Hair follicular keratinocyte (primary cell): ENCODE data around the gene FOXQ1.

DNA sequence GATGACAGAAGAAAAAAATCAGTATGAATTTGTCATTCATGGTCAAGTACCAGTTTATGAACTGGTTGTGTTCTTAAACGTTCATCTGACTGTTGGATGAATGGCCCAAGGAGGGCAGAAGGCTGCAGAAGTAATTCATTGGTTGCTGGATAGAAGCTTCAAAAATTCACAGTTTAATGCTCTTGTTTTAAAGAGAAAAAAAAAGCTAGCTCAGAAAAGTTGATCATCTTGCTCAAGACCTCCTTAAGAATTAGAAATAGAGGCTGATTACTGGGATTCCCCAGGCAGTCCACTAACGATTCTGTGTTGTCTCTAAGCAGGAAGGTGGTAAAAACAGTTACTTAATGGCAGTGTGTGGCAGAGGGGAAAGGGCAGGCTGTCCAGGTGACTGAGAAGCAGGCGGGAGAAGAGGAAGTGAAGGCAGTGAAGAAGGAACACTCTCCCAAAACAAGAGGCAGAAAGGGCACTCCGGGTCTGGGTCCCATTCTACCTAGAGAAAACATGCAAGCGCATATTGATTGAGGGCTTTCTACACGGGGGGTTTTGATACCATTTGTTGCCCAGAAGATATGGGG lies 1.9 kb upstream of the DUSP22 start:
- RAMPAGE, long total RNA = no peak

DNA sequence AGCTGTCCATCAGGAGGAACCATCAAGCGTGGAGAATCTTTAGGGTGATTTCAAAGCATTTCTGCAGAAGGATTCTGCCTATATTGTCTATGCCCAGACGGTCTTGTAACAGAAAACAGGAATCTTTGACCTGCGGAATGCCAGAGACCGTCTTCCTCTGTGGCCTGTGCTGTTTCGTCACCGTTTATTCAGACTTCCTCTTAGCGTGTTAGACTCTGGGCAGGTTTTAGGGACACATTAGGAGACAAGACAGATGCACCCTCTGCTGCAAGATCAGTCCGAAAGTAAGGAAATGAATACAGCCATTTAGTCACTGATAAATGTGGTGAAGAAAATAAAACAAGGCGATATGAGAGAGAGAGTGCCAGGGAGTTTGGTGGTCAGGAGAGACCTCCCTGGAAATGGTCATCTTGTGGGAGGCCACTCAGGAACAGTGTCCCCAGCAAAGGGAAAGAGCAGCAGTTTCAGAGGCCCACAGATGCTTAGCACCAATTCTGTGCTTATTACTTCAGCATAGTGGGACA lies 6.4 kb downstream of the DUSP22 start:
- RAMPAGE, long total RNA = no peak

GRCh38 chr6:320624-320974 lies 28.3 kb downstream of the DUSP22 start:
- RAMPAGE, long total RNA = no peak

GRCh38 chr6:329852-330586 lies 37.7 kb downstream of the DUSP22 start:
- RAMPAGE, long total RNA = no peak

DNA sequence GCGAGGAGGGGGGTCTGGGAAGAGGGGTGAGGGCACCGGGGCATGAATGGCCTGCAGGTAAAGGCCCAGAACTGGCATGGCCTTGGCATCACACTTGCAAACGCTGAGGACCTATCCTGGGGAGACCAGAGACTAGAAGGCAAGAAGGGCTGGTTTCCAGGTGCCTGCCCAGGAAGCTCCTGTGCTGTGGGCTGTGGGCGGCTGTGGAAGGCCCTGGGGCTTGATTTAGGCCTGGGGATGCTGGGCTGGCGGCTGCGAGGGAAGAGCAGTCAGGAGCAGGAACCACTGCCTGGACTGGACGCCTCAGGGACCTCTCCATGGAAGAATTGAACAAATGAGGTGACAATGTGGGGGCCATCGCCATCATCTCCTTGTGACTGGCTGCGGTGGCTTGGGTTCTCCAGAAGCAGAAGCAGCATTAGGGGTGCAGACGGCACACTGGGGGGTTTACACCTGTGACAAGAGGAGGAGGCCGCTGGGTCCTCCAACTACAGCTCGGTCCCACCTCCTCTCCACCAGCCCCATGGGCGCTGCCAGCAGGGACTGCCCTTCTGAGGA lies 32.1 kb upstream of the IRF4 start:
- RAMPAGE, long total RNA = no peak

GRCh38 chr6:370143-370435 lies 21.5 kb upstream of the IRF4 start:
- RAMPAGE, long total RNA = no peak

- RAMPAGE, long total RNA = no peak
Measured at GRCh38 chr6:403456-404305, 12.1 kb downstream of the IRF4 start.

DNA sequence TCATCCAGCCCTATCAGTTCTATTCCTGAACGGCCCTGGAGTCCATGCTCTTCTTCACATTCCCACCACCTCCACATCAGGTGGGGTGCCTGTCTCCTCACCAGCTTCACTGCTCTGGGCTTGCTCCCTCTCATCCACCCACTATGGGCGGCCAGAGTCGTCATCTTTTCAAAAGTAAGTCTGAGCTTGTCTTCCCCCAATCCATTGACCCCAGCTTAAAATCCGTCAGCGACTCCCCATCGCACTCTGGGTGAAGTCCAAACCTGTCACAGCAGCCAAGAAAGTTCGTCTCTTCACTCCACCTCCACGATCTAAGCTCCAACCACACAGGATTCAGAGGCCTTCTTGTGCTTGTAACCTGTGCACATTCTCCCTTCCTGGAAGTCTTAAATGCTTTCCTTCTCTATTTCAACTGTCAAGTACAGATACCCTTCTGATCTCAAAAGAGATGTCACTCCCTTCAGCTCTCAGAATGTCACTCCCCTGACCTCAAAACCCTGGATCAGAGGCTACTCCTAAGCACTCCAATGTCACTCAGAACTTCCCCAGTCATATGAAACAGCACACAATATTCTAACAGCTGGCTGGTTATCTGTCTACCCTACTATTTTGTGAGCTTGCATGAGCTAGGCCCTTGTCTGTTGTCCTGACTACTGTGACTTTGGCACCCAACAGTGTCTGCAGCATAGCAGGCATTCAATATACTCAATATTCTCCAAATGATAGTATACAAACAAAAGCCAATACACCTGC lies 65.7 kb downstream of the HUS1B start:
- RAMPAGE, long total RNA = no peak

GRCh38 chr6:659609-660714 lies 3.1 kb upstream of the HUS1B start:
- RAMPAGE, long total RNA = no peak

DNA sequence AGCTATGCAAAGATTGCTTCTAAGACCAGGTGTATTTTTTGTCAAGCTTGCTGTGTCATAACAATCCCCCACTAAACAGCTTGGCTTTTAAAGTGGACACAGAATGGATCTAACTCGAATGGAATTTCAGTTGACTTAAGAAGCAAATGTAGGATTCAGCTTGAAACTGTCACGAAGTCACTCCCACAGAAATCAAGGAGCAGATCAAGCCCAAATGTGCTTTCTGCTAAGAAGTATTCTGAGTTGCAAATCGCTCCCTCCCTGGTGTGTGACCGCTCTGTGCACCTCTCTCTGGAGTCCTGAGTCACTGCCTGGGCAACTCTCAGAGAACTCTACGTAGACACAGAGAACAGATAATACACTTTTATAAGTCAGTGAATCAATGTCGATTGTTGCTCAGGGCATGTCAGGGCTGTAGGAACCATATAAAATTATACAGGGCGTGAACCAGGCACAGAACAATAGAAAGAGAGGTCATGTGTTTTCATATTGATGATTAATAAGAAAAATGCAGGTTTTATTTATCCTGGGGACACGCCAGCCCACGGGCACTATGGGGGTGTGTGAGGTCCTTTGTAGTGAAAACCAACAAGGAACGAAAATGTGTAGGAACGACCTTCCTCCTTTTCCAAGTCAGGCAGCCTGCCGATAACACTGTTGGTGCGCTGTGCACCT lies 248.2 kb upstream of the FOXQ1 start:
- RAMPAGE, long total RNA = no peak

DNA sequence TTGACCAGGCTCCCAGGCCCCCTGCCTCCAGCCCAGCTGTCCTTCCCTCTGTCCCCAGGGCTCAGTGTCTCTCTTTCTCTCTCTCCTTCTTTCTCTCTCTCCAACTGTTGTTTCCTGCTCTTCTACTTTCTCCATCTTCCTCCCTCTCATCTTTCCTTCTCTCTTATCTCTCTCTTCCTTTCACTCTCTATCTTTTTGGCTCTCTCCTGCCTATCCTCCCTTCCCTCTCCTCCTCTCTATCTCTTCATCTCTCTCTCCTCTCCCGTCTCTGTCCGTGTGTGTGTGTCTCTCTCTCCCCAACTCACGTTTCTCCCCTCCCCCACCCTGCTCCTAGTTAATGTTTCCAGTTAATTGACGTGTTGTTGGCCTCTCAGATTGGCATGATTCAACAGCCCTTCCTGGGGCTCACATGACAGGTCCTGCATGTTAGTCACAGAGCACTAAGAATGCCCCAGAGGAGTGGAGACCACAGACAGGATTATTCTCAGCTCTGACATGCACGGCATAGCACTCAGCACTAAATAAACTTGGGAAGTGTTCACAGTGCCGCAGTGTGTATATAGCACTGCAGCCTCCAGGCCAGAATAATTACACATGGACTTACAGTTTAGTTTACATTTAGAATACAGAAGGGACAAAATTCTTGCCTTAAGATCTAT lies 180.3 kb upstream of the FOXQ1 start:
- RAMPAGE, long total RNA = no peak

DNA sequence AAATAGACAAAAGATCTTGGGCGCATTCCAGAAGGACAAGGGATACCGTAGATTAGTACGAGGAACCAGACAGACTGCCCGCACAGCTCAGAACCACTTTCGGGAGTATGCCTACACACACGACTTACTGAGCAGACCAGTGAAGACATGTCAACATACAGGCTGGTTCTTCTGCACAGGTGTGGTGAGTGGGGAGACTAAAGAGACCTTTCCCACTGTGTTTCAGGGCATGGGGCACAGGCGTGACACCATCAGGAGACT lies 15.8 kb upstream of the FOXQ1 start:
- RAMPAGE, long total RNA = no peak

- RAMPAGE, long total RNA = no peak
Measured at GRCh38 chr6:1310110-1311353, 1.4 kb upstream of the FOXQ1 start.

GRCh38 chr6:1311354-1312437 lies at the start of gene FOXQ1:
TSS of gene FOXQ1 (plus strand) at chr6:1312098.
- RAMPAGE, long total RNA = no peak

DNA sequence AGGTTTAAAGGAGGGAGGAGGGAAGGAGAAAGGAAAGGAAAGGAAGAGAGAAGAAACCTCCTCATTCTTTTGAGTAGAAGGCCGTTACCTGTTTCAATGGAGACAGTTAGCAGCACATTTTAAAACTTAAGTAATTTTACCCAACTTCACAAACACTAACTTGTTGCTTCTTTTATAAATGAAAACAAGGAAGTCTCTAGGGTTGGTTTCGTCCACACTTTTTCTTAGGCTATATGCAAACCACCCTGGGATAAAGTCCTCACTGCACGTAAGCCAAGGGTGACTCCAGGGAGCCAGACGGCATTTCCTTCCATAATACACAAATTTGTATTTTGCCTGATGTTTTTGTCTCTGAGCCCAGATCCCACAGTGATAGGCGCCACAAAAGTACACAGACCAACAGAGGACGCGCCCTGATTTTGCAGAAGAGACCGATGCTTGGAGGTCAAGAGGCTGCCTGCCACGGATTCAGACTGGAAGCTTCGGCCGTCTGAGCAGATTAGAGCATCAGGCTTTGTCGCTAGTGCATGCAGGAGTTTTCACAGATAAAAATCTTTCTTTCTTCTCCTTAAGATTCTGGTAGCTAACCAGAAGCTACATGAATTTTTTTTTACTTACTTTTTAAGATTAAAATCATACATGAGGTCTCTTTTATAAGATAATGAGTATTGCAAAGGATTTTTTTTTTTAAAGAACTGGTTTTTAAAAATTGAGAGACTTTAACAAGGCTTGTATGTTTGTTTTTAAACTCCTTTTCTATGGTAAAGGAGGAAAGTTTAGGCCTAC lies 22.8 kb downstream of the FOXQ1 start:
- RAMPAGE, long total RNA = no peak

GRCh38 chr6:1394019-1394292 lies 4.6 kb downstream of the FOXF2 start:
- RAMPAGE, long total RNA = no peak

DNA sequence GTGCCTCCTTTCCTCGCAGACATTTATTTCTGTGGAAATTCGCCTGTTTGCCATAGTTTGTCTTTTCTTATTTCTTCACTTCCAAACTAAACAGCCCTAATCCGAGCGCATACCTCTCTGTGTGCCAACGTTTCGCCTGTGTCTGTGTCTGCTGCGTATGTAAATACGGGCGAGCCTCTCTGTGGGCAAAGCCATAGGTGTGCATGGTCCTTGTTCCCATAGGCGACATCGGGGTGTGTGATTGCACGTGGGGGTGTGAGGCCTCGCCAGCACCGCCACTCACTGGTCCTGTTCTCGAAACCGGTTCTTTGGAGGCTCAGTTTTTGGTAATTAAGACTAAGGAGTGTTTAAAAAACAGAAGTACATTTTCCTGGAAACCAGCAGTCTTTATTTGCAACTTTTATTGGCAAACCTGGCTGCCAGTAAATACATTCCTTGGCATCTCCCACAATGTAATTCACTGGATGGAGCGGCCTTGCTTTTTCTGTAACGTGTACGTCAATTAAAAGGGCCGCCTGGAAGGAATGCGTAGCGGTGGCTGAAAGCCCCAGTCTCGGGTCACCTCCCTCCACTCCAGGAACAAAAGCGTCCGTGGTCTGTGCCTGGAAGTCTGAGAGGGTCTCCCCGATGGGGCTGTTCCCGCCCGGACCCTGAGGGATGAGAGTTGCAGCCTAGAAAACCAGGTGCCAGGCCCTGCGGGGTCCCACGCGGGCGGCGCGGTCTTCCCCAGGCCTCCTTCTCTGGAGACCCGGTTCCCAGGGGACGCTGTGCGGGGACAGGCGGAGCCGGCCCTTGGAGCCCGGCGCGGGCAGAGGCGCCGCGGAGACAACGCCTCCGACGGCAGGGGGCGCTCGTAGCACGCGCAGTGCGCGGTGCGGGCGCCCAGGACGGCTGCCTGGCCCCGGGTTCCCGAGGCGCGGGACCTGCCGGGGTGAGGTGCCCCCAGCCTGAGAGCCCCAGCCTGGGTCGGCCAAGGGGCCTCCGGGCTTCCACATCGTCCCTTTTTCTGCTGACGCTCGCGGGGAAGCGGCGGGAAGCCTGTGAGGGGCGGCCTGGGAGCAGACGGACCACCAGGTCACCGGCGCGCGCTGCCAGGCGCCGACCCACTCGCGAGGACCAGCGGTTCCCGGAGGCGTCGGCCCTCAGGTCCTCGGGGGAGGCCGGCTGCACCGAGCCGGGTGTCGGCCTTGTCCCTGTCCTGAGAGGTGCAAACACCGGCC lies 5.6 kb upstream of the FOXC1 start:
- RAMPAGE, long total RNA = no peak

GRCh38 chr6:1607298-1608065 lies 2.2 kb upstream of the FOXC1 start:
- RAMPAGE, long total RNA = no peak

- RAMPAGE, long total RNA = no peak
Measured at GRCh38 chr6:1611702-1612288, 2.1 kb downstream of the FOXC1 start.

- RAMPAGE, long total RNA = no peak
Measured at GRCh38 chr6:1613288-1613840, 3.6 kb downstream of the FOXC1 start.